ReNcell CX (cell line): ENCODE results near the genes DAAM2, MOCS1, FOXP4, MDFI and PRICKLE4.

GRCh38 chr6:39296603-39297409 is 17.4 kb downstream of the KCNK17 start:
- PRO-cap = no peak

GRCh38 chr6:39496860-39497317 is 174.4 kb upstream of the KCNK16 start:
- PRO-cap = no peak

GRCh38 chr6:39792088-39792796 is at the start of gene DAAM2:
TSS of gene DAAM2 (plus strand) at chr6:39792376.
- PRO-cap = unidirectional peak, plus-strand start at chr6:39792318; unidirectional peak, plus-strand start at chr6:39792383

- PRO-cap = no peak
Measured at GRCh38 chr6:39887373-39888433, 46.6 kb downstream of the MOCS1 start.

- PRO-cap = unidirectional peak, plus-strand start at chr6:39934257; unidirectional peak, minus-strand start at chr6:39934411
Measured at GRCh38 chr6:39933603-39934887, at the start of gene MOCS1. TSS of gene MOCS1 (minus strand) at chr6:39934462.

DNA sequence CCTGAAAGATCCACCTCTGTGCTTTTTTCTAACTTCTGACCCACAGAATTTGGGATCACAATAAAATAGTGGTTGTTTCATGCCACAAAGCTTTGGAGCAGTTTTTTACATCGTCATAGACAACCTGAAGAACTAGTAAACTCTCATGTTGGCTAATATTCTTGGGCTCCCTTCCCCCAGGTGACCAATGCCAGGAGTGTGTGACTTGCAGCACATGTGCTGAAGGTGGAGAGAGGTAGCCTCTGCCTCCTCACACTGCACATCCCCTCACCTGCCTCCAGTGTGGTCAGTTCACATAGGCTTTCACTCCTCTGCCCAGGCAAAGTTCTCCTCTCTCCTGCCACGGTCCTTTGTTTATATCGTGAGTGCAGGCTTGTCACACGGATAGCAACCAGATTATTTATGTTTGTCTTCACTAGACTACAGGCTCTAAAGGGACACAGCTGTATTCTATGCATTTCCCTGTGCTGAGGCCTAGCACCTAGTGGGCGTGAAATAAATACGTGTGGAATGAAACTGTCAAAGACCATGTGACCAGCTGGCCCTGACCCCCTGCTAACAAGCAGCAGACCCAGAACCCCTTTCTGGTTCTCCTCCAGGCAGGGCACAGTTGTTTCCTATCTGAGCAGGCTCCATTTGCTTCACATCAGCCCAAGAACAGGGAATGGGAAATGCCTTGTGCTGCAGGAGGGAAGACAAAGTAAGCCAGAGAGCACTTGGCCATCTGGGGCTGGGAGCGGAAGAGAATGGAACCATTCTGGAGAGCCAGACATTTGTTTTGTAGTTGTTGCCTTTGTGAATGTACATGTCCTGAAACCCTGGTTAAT is 42.4 kb downstream of the UNC5CL start:
- PRO-cap = no peak

DNA sequence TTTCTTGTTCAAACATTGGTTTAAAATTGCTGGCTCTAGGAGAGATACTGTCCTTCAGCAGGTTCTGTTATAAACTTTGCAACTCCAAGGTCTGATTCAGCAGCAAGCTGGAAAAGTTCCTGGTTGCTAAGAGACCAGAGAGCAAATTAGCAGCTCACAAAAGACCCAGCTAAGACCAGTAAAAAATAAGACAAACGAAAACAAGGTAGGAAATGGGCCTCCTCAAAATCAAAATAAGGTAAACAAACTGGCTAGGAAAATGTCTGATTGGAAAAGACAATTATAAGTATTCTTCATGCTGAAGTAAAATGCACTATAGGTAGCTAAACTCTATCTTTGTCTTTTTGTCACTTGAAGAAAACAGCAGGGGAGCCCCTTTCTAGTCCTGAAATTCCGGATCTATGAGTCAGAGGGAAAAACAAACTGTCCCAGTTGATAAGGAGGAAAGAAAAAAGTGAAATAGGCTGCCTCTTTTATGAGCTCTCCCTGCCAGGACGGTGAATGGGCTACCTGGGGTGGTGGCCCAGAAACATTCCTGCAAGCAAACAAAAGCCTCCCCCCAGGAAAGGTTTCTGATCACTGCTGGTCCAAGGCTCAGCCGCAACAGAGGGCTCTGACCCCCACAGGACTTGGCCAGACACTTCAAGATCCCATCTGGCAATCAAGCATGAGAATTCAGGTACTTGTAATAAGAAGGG is 41.6 kb downstream of the UNC5CL start:
- PRO-cap = unidirectional peak, plus-strand start at position 581 of the sequence

DNA sequence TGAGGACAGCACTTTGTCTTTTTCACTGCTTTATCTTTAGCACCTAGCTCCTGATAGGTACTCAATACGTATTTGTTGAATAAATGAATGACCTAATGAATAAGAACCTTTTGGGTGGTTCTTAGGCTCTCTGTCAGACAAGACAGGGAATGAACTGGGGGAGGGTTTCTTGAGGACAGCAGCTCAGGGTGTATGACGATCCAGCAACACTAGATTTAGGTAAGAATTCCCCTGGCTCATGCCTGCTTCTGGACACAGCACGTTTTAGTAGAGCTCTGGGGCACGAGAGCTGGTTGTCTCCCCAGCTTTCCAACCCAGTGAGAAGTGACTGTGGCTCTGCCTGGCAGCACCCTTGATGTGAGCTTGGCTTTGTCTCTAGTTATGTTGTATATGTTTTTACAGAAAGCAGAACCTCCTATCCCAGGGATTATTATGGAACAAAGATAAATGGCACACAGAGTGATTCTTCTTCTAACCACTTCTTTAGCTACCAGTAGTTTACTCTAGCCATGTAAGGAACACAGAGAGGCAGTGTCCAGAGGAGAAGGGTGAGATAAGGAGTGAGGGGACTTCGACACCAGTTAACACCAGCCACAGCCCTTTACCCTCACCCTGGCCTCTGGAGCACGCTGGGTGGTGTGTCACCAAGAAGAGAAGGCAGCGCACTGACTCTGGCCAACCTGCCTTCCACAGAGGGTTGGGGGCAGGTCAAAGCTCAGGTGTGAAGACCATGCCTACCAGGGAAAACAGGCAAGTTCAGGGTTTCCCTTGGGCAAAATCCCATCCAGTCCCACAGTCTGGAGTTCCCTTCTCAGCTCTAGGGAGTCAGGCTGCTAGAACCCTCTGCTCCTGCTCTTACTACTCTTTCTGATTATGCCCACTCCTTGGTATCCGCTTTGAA is 3.9 kb downstream of the APOBEC2 start:
- PRO-cap = no peak

GRCh38 chr6:41060902-41061491 is 8.0 kb downstream of the APOBEC2 start:
- PRO-cap = no peak

- PRO-cap = no peak
Measured at GRCh38 chr6:41075159-41075449, 2.3 kb downstream of the NFYA start.

DNA sequence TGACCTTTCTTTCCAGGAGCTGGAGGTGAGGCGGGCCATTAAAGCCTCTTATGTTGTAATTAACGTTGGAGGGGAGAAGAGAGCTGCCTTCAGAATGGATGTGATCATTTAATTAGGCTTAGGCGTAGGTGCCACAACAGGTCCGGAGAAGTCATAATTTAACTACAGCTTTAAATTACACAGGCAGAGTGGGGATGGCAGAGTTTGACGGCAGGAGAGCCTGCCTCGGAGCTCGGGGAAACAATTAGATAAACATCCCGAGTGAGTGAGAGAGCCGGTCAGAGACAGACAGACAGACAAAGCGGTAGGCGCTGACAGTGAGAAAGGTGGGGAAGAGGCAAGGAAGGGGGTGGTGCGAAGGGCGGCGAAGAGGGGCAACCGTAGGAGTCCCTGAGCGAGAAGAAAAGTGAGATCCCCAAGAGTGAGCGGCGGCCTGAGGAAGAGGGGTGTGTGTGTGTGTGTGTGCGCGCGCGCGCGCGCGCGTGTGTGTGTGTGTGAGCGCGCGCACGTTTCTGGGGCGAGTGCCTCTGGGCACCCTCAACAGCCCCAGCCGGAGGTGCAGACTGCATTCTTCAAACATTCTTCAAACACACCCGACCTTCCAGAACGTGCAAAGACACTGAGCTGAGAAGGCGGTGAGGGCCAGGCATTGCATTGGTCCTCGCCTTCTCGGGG is 76.4 kb upstream of the FOXP4 start:
- PRO-cap = no peak

- PRO-cap = no peak
Measured at GRCh38 chr6:41536560-41537948, 9.1 kb upstream of the FOXP4 start.

DNA sequence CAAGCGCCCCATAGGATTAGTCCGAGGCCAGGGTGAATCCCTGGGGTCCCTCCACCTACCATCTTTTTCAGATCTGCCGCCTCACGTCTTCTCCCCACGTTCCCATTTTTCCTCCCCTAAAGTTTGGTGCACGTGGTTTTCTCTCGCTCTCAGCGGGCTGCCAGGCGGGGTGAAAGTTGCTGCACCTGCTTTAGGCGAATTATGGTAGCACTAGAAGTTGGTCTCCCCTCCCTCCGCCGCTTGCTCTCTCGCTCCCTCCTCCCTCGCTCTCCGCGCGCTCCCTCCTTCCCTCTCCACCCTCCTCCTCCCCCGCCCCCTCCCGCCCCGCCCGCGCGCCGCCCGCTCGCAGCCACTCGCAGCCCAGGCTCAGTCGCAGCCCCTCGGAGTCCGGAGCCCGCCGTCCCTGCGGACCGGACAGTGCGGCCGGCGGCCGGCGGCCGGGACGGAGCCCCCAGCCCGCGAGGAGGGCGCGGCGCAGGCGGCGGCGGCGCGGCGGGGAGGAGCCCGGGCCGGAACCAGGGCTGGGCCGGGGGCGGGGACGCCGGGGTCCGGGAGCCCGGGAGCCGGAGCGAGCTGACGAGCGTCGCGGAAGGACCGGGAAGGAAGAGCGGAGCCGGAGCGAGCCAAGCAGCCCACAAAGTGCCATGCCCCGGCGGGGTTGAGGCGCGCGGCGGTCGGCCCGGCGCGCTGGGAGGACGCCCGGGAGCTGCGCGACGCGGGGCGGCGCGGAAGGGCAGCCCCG is at the start of gene FOXP4:
TSS of gene FOXP4 (plus strand) at position 352 of the 742 bp plus-strand sequence.
- PRO-cap = bidirectional peak, plus-strand start at position 375 of the sequence, minus-strand start at position 122 of the sequence; bidirectional peak, plus-strand start at position 582 of the sequence, minus-strand start at position 460 of the sequence

- PRO-cap = no peak
Measured at GRCh38 chr6:41546772-41546870, 440 bp downstream of the FOXP4 start.

GRCh38 chr6:41638069-41638942 is at the start of gene MDFI:
TSS of gene MDFI (plus strand) at chr6:41638468.
- PRO-cap = no peak

DNA sequence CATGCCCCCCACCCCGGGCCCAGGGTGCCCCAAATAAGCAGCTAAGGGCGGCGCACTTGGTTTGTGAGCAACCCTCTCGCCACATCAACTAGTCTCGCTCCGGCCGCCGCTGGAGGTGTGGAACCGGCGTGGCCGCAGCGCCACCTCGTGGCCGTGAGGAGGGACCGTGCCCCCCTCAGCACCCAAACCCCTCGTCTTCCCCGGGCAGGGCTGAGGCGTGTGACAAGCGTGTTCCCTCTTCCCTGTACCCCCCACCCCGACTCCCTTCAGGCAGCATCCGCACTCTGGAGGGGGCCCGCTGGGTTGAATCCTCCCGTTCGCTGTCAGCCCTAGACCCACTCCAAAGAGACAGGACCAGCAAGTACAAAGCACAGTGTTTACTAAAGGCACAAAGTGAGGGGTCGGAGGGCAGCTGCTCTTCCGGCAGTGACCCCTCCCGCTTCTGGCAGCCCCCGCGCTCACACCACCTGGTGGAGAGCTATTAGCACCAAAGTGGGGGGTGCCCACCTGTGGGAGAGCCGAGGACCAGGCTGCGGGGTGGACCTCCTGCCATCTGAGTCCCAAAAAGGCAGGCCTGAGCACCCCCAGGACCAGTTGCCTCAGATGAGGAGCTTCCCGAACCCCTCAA is 45.5 kb downstream of the MDFI start:
- PRO-cap = no peak

- PRO-cap = no peak
Measured at GRCh38 chr6:41723244-41724327, 11.8 kb downstream of the TFEB start.

DNA sequence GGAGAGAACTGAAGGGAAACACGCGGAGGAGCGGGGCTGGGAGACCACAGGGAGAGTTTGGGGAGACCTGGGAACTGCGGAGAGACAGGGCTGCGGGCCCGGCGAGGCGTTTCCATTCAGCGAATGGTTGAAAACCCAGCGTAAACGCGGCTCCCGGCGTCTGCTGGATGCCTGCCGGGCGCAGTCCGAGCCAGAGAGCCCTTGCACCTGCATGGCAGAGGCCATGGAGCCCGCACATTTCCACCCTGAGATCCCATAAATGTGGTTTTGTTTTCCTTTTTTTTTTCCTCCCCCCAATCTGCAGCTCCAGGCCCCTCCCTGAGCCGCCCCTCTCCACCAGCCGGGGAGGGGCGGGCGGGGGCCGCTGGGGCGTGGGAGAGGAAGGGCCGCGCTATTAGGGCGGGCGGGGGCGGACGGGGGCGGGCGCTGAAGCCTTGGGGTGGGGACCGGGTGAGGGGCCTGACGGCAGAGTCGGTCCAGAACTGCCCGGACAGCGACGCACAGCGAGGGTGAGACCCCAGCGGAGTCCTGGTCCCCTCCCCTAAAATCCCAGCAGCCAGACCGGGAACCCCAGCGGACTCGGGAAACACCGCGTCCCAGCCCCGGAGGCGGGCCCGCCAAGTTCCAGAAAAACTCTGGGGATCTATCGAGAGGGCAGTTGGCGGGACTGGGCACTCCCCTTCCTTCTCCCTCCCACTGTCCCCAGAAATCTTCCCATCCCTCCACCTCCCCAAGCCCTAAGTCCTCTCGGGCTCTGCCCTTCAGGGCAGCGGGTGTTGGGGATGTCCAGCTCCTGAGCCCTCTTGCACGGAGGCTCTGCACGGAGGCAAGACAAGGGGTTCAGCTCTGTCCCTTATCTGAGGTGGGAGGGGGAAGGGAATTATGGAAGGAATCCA is at the start of gene PRICKLE4:
TSS of gene PRICKLE4 (plus strand) at position 465 of the 896 bp plus-strand sequence.
- PRO-cap = bidirectional peak, plus-strand start at position 438 of the sequence, minus-strand start at position 205 of the sequence

DNA sequence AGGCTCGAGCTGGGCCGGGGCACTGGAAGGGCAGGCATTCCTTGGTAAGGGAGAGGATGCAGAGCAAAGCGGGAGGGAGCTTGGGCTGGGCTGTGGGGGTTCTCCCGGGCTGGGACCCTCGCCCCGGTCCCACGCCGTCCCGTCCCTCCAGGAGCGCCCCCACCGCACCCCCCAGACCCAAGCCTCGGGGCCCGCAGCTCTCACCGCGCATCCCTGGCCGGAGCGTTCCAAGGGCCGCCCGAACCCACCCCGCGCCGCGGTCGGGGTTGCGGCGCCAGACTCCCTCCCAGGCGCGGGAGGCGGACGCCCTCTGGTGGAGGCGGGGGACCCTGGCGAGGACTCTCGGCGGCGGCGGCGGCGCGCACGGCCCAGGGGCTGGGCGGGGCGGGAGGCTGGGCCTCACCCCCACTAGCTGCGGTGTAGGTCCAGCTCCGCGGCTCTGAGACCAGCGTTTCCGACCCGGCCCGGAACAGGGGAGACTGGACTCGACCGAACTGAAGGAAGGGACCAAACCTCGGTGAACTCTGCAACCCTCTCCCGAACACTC is 1.1 kb upstream of the TOMM6 start:
- PRO-cap = bidirectional peak, plus-strand start at position 454 of the sequence, minus-strand start at position 262 of the sequence

DNA sequence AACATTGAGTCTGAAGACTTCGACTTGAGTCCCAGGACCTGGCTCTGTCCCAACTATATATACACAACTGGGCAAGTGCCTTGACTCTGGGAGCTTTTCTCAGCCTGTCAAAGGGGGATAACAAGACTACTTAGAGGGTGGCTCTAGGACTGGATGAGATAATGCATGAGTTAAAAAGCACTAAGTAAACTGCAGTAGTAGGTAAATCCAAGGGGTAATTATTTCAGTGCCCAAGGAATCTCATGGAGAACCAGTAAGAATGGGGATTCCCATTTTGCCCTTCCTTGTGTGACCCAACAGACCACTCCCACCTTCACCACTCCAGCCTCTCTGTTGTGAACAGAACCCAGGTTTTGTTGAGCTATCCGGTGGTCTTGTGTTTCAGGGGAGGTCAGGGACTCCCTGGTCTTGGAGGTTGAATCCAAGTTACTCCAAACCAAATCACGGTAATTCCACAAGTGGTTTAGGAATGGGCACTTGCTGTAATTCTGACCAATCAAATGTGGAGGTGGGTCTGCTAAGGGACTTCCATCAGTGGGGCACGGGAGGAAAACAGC is 11.8 kb upstream of the CCND3 start:
- PRO-cap = no peak